ENCODE results near the gene HTR2B.

- PRO-cap, 3 experiments = no peak in any of the 3 experiments
Measured at GRCh38 chr2:231118114-231118656, 6.7 kb downstream of the HTR2B start.

DNA sequence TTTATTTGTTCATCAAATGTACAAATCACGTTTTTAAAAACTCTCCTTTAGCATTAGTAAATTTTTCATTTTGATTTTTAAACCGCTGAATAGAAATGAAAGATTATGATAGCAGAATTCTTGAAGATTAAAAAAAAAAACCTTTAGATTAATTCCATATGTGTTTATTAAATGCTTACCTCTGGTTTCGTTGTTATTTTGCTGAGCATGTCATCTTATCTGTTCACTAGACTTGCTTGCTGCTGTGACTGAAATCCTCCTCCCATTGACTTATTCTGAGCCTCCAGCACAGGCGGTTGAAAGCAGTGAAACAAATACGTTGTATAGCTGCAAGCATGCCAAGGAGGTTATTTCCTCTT is at the start of gene HTR2B:
TSS of gene HTR2B (minus strand) at position 250 of the 359 bp plus-strand sequence.
- PRO-cap, 3 experiments = no peak in any of the 3 experiments

DNA sequence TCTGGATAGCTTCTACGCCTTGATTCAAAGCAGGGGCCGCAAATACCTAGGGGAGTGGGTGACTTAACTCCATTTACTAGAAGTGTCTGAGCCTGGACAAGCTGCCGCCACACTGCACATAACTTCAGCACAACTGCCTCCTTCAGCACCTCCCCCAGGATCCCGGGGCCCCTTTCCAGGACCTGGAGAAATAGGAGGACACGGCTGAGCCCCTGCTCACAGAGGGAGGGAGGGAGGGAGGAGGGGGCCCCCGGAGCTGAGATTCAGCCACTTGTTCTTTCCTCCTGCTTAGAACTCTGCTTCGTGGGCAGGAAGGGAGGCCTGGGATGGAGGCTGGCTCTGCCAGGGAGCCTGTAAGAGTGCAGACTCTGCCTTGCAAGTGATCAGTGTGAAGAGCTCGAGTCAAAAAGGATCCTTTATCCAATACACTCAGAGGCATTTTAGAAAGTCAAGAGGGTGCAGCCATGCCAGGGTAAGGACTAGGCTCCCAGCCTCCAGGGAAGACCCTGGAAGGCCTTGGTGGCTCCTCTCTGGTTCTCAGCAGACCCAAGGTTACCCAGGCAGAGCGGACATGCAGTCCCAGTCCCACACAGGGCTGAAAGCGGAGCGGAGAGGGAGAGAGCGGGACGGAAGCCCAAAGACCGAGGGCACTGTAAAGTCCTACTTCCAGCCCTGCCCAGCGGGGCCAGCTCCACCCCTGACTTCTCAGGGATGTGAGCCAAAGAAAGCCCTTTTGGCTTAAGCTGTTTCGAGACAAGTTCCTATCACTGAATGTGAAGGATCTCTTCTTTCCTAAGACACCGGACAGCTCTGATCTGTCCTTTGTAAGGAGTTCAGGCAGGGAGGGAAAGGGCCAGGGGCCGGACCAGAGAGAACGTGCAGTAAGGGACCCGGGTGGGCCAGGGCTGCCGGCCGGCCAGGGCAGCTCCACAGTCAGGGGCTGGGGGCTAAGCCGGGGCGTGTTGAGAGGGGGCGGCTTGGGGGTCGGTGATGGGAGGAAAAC is 8.6 kb upstream of the ARMC9 start:
- PRO-cap, 3 experiments = peak in 1 of 3 experiments; most common plus-strand start position 884 of the sequence (in 1); most common minus-strand start position 652 of the sequence (in 1)

DNA sequence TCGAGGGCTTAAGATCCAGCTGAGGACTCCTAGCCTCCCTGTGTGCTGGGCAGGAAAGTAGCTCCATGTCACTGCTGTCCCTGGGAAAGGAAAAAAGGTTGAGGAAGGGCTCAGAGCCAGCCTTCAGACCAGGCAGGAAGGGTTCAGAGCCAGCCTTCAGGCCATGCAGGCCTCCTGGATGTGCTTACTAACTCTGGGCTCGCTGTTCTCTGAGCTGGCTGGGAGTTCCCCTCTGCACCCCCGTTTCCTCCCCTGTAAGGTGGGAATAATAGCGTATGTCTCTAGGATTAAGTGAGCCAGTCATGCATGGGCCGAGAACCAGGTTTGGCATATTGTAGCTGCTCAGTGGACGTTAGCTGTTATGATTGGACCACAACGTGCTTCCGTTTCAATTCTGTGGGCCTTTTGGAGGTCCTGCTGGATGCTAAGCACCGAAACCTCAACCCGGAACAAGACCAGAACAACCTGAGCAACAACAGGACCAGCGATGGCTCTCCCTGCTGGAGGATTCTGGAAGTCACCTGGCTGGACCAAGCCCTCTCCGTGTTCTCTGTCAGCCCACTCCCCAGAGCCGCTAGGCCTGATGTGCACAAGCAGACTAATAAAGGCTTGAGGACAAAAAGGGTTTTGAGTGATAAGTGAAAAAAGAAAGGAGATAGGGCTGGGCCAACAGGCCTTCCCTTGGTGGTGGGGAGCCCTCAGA is 989 bp upstream of the B3GNT7 start:
- PRO-cap, 3 experiments = no peak in any of the 3 experiments

GRCh38 chr2:231413941-231414665 is 18.6 kb downstream of the B3GNT7 start:
- PRO-cap, 3 experiments = no peak in any of the 3 experiments

DNA sequence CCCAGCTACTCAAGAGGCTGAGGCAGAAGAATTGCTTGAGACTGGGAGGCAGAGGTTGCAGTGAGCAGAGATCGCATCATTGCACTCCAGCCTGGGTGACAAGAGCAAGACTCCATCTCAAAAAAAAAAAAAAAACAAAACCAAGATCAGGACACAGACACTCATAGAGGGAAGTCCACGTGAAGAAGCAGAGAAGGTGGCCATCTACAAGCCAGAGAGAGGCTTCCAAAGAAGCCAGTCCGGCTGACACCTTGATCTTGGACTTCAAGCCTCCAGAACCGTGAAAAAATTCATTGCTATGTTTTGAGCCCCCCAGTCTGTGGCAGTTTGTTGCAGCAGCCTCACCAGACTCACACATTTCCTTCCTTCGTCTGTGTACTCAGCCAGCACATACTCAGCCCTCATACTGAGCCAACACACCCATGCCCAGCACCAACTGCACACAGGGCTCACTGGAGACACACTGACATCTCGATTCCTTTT is 23.9 kb upstream of the NMUR1 start:
- PRO-cap, 3 experiments = no peak in any of the 3 experiments

DNA sequence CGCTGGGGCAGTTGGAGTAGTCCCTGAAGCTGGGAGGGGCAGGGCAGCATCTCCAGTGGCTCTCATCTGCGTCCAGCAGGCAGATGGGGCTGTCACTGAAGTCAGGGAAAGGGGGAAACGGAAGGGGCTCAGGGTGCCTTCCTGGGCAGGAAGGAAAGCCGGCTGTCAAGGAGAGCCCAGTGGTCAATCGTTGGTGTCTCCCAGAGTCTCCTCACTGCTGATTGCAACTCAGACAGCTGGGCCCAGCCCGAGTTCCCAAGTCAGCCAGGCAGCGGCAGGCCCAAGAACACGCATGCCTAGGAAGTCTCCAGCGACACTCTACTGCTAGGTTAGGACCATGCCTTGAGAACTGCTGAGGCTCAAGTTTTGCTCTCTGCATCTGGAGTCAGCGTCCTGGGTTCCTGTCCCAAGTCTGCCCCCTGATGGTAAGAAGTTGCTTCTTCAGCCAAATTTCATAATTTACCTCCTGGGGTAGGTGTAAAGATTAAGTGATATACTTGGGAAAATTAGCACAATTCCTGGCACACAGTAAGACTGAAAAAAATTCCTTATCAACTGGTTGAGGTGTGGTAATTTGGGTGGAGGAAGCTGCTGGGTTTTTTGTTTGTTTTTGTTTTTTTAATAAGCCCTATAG is 27.5 kb upstream of the NMUR1 start:
- PRO-cap, 3 experiments = no peak in any of the 3 experiments

GRCh38 chr2:231661519-231661778 is 46.9 kb upstream of the PTMA start:
- PRO-cap, 3 experiments = no peak in any of the 3 experiments

DNA sequence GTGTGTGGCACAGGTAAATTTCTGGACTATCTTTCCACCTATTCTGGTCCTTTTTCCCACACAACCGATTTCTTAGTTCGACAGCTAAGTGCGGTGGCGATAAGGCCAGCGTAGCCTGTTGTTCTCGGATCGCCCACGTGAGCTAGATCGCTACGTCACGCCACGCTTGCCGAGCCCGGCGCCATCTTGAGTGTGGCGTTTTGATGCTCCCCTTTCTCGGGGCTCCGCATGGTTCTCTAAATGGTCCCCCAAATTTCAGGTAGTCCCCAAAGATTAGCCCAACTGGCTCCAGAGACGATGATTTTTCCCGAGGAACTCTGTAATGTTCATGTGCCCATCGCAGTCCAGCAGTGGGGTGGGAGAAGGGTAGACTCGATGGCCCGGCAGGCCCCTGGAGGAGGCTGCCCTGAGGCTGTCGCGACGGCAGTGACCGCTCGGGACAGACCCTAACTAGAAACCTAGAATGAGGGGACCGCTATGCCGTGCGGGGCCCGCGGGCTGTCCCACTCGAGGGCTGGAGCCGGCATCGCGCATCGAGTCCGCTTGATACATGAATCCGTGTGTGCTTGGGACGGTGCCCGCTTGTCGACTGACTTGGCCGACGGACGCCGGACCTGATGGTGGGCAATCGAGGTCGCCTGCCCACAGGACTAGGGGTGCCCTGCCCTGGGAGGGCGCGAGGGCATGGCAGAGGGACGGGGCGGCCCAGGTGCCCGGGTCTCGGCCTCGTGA is 943 bp upstream of the PTMA start:
- PRO-cap, 3 experiments = peak in 3 of 3 experiments; most common plus-strand start position 198 of the sequence (in 2); most common minus-strand start position 591 of the sequence (in 3)

- PRO-cap, 3 experiments = no peak in any of the 3 experiments
Measured at GRCh38 chr2:231717081-231717856, 8.9 kb downstream of the PTMA start.

DNA sequence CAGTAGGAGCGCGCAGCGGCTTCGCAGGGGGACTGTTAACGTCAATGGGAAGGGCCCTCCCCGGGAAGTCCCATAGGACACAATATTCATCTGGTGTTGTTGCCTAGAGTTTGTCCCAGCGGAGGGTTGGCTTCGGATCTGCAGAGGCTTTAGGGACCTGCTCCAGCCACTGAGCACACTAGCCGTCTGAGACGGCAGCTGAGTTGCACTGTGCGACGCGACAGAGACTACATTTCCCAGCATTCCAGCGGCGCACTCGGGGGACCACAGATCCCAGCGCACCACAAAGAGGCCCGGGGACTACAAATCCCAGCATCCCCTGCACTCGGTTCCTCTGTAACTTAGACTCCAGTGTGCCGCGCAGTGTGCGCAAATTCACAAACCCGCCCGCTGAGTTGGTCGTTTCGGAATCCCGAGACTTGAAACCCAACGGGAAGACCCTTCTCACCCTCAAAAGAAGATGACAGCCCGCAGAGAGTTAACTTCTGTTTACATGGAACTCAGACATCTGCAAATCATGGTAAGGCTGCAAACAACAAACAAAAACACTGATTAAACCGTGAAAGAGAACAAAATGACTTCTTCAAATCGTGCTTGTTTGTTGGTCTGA is 387 bp upstream of the PDE6D start:
- PRO-cap, 3 experiments = peak in 3 of 3 experiments; most common plus-strand start position 339 of the sequence (in 3)

GRCh38 chr2:231781974-231782321 is 866 bp upstream of the PDE6D start:
- PRO-cap, 3 experiments = peak in 1 of 3 experiments; most common plus-strand start chr2:231782142 (in 1)

DNA sequence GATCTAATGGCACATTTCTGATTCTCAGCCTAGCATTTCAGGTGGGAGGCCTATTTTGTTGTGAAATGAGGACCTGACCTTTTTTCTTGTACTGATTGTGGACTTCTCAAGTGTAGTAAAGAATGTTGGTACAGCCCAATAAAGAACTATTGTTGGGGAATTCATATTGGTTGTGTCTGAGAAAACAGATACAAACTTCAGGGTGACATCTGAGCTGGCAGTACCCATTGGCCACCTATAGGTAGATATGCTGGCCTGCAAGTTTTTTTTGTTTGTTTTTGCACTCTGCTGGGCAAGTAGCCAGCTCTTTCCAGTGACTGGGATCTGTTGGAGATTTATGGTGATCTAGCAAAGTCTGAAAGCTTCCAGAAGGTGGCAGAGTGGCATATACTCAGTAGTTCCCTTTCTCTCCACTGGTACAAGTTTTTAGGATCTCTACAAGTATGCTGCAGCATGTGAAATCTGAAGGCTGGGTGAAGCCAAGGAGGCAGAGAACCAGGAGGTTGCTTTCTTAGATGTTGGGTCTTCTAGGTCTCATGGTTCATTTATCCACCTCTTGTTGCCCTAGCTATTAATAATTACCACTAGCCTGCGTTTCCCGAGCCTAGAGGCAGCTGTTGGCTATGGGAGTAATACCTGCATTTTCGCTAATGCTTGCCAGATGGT is 9.3 kb downstream of the COPS7B start:
- PRO-cap, 3 experiments = peak in 2 of 3 experiments; most common plus-strand start position 416 of the sequence (in 2)

GRCh38 chr2:232015355-232016180 is 54.1 kb downstream of the DIS3L2 start:
- PRO-cap, 3 experiments = no peak in any of the 3 experiments

- PRO-cap, 3 experiments = no peak in any of the 3 experiments
Measured at GRCh38 chr2:232385502-232386354, 7.2 kb downstream of the ALPP start.

DNA sequence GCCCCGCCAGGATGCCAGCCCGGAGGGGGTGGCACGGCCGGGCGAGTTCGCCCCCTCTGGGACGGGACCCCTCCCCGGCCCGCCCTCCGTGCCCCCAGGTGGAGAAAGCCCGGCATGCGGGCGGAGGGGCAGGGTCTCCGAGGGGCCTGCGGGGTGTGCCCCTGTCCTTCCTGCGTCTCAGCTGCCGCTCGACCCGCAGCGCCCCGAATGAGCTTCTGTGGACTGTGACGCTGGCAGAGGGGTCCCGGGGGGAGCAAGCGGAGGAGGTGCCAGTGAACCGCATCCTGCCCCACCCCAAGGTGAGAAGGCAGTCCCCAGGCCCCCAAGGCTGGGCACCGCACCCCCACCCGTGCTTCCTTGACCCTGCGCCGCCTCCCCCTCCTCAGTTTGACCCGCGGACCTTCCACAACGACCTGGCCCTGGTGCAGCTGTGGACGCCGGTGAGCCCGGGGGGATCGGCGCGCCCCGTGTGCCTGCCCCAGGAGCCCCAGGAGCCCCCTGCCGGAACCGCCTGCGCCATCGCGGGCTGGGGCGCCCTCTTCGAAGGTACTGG is 2.2 kb downstream of the PRSS56 start:
- PRO-cap, 3 experiments = no peak in any of the 3 experiments

DNA sequence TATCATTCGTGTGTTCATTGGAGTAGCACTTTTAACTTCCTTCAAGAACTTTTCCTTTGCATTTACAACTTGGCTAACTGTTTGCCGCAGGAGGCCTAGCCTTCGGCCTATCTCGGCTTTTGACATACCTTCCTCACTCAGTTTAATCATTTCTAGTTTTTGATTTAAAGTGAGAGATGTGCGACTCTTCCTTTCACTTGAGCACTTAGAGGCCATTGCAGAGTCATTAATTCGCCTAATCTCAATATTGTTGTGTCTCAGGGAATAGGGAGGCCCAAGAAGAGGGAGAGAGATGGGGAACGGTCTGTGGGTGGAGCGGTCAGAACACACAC is 724 bp downstream of the TIGD1 start:
- PRO-cap, 3 experiments = no peak in any of the 3 experiments

GRCh38 chr2:232605798-232606393 is 27.5 kb upstream of the EFHD1 start:
- PRO-cap, 3 experiments = peak in 2 of 3 experiments; most common plus-strand start chr2:232606006 (in 1)

- PRO-cap, 3 experiments = peak in 3 of 3 experiments; most common plus-strand start chr2:232655622 (in 3); most common minus-strand start chr2:232655499 (in 3)
Measured at GRCh38 chr2:232655276-232655850, 22.0 kb downstream of the EFHD1 start.

GRCh38 chr2:233114367-233114866 is 54.3 kb downstream of the INPP5D start:
- PRO-cap, 3 experiments = no peak in any of the 3 experiments